PFSK-1 (cell line): ENCODE data around the gene RAB11FIP2.

DNA sequence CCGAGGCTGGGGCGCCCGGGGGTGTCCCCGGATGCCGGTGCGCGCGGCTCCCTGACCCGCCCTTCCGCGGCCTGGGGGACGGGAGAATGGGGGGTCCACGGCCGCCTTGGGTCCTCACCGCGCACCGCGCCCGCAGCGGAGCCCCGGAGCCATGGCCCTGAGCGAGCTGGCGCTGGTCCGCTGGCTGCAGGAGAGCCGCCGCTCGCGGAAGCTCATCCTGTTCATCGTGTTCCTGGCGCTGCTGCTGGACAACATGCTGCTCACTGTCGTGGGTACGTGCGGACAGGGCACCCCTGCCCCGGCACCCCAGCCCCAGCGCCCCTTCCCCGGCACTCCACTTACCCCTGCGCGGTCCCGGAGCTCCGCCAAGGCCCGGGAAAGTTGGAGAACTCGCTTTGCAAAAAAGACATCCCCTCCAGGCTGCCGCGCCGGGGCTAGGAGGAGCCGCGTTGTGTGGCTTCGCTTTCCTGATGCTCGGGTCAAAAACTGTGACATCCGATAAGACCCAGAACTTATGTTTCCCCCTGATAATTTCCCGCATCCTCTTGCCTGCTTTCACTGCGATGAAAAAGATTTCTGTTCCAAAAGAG is 724 bp downstream of the SLC18A2 start:
- RRBS = 23% methylated on average over 19 of the region's 52 CpGs

DNA sequence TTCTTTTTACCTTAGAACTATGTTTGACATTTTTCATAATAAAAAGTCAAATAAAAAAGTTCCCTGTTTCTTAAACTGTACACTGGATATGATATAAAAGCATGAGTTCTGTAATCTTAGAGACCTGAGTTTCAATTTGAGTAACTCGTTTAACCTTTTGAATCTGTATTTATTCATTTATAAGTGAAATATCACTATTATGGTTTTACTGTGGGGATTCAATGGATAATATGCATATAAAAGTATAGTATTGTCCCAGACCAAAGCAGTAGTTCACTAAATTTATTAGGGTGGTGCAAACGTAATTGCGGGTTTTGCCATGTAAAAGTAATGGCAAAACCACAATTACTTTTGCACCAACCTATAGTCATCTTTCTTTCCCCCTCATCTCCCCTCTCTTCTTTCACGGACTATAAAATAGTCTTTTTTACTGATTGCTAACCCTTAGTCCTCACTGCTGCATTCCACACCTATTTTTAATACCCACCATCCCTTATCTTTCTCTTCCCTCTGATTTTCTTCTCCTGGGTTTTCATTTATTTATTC is 17.1 kb downstream of the PDZD8 start:
- RRBS = no CpG with 5 or more reads among the region's 4 CpGs

DNA sequence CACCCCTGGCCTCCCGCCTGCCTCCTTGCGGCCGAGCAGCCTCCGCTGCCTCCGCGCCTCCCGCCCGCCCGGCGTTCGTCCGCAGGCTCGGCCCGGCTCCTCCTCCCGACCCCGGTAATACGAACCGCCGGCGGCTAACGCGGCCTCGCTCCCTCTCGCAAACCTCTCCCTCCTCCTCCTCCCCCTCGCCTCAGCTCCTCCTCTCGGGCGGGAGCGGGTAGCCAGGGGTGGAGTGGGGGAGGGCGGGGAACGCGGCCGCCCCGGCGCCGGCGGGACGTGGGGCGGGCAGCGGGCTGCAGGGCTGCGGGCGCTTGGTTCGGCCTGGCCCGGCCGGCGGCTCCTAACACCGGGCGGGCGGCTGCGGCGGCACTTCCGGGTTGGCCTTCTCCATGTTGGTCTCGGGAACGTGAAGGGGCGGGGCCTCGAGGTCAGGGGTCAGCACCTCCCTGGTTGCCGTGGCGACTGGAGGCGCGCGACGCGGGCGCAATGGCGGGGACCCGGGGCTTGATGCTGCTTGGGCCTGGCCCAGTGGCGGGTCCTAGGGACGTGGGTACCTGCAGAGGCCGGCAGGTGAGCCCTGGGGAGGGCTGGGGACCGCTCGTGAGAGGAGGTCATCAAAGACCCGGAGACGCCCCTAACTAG is at the start of gene RAB11FIP2:
Gene RAB11FIP2 (minus strand): TSS at position 408 of the 642 bp plus-strand sequence.
- RRBS = 2% methylated on average over 22 of the region's 72 CpGs

GRCh38 chr10:118047176-118047757 is 526 bp upstream of the RAB11FIP2 start:
- RRBS = no CpG with 5 or more reads among the region's 20 CpGs

DNA sequence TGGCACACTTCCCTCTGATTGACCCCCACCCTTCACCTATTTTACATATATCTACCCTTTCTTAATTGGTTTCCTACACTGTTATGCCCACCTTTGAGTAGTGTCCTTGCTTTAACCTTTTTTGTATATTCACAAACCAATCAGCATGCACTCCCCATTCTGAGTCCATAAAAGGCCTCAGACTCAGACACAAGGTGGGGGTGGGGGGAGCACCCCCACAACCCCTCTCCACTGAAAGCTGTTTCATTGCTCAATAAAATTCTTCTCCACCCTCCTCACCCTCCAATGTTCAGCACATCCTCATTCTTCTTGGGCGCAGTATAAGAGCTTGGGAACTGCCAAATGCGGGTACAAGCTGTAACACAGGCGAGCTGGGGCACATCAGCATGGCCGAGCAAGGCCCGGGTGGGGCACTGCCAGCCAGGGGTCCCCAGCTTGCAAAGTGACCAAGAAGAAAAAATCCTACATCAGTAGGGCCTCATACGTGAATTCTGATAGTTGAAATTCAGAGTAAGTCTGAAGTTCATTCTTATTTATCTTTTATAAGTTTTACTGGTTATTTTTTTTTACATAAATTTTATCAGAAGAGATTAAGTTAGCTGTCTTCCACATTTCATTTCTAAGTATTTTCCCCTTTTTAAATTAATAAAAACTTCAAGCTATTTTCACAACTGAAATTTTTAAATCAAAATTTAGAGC is 50.1 kb downstream of the CACUL1 start:
- RRBS = no CpG with 5 or more reads among the region's 6 CpGs

DNA sequence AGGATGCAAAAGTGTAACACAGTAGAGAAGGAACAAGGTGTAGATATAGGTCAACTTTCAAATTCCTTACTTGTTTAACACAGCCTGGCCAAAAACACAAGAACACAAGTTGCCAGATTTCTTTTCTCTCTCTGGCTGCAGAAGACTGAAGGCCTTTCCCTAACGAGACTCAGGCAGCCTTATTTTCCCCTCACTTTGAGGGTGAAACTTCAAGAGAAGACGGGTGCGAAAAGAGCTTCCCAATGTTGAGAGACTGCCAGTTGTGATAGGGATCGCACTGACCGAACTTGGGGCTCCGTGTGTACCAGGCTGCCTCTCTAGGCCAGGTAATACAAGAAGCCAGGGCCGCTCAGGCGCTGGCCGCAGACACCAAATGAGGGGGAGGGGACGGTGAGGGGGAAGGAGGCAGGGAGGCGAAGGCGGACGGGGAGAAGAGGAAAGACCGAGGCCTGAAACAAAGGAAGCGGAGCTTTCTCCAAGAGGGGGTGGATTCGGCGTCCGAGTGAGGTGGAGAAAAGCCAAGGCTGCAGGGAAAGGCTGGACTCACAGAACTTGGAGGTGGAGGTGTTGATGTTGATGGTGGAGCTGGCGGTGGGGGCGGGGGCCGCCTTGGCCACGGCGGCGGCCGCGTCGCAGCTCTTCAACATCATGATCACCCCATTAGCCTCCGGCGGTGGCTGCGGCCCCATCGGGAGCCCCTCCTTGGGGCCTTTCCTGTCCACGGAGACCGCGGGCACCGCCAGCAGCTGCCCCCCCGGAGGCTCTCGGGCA is 736 bp downstream of the CACUL1 start:
- RRBS = under 1% methylated on average over 9 of the region's 37 CpGs

- RRBS = no CpG with 5 or more reads among the region's 3 CpGs
Measured at GRCh38 chr10:118792787-118793239, 38.0 kb upstream of the CACUL1 start.

- RRBS = 33% methylated on average over 2 of the region's 7 CpGs
Measured at GRCh38 chr10:119025219-119025663, 4.3 kb upstream of the NANOS1 start.

DNA sequence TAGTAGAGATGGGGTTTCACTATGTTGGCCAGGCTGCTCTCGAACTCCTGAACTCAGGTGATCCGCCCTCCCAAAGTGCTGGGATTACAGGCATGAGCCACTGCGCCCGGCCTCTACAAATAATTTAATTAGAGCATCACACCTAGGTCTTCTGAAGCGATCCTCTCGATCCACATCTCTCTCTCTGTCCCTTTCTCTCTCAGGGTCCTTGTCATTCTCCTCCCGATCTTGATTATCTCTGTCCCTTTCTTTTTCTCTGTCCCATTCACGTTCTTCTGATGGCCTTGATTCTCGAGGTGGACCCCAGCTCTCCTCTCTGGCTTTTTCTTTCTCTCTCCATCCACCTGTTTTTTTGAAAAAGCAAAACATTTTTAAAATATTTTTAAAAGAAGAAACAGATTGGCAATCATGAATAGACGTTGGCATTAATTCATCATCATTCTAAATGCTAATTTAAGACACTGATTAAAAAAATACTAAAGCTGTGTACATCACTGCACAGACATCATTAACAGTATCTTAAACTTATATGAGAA is 8.7 kb downstream of the NANOS1 start:
- RRBS = no CpG with 5 or more reads among the region's 10 CpGs

- RRBS = no CpG with 5 or more reads among the region's 6 CpGs
Measured at GRCh38 chr10:119048164-119048748, 18.7 kb downstream of the NANOS1 start.

GRCh38 chr10:119073374-119074171 is 7.0 kb downstream of the EIF3A start:
- RRBS = no CpG with 5 or more reads among the region's 6 CpGs

DNA sequence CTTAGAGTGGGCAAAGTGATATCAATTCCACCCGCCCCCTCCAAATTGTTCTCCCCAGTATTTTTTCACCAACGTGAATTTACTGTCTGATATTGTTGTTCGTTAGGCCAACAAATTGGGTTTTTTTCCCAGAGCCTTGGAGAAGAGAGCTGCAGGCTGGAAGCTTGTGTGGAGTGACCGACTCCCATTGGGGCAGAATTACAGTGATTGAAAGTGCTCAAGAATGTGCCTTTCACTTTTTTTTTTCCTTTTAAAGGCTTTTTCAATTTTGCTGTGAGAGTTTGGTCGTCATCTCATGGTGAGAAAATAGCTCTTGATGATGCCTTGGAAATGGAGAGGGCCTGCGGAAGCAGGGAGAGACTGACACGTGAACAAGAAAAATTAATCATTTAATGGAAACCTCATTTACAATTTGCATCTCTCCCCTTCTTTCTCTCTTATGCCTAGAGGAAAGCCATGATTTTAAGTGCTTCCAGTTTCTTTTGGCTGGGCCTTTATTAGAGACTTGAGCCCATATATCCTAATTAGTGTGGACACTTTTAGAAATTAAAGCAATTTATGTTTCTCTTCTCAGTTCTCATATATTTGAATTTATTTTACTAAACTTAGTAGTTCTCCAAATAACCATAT is 2.7 kb downstream of the GRK5 start:
- RRBS = no CpG with 5 or more reads among the region's 7 CpGs

- RRBS = no CpG with 5 or more reads among the region's 17 CpGs
Measured at GRCh38 chr10:119305575-119306557, 98.5 kb downstream of the GRK5 start.

DNA sequence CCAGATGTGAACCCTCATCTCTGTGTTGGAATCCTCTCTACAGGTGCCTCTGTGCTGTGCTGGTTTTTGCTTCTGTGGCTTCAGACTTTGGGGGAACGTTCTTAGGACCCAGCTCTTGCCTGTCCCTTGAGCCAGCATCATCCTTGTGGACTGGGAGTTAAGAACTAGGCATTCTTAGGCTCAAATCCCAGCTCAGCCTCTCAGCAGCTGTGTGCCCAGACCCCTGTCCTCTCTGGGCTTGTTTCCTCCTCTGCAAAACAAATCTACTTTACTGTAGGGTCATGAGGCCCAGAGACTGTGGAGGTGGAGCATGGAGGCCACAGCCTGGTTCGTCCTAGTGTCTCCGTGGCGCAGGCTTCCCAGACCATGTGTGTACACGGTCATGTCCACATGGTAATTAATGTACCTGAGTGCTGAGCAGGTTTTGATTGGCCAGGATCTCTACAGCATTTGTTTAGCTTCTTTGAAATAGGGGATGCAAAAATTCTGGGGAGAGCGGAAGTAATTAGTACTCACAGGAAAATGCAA is 102.4 kb downstream of the GRK5 start:
- RRBS = no CpG with 5 or more reads among the region's 6 CpGs

- RRBS = no CpG with 5 or more reads among the region's 3 CpGs
Measured at GRCh38 chr10:119360195-119360609, 152.8 kb downstream of the GRK5 start.

DNA sequence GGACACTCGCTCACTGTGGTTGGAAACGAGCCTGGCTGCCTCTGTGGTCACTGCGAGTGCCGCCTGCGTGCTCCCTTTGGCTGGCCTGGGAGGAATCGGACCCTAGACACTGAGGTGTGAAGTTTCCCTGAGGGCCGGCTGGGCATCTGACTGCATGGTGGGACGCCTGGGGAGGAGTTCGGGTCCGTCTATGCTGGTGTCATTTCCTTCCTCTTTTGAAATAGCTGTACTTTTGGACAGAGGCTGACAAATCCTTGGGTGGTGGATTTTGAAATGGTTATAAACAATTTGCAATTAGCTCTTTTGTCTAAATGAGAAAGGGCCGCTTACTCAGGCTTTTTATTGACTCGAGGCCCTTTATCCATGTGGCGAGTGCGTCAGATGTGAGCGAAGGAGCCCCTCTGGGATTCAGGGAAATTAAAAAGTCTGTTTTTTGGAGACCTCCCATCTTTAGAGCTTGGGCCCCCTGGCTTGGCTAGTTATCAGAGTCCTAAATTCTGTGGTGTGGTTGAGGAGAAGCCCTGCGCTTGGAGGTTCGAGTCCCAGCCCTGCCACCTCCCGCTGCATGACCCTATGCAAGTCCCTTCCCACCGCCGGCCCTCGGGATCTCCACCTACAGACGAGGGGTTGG is 147.1 kb downstream of the RGS10 start:
- RRBS = no CpG with 5 or more reads among the region's 22 CpGs

GRCh38 chr10:119542976-119543823 is 681 bp upstream of the RGS10 start:
- RRBS = 2% methylated on average over 43 of the region's 81 CpGs

GRCh38 chr10:119576572-119577180 is 20.1 kb downstream of the TIAL1 start:
- RRBS = no CpG with 5 or more reads among the region's 9 CpGs

DNA sequence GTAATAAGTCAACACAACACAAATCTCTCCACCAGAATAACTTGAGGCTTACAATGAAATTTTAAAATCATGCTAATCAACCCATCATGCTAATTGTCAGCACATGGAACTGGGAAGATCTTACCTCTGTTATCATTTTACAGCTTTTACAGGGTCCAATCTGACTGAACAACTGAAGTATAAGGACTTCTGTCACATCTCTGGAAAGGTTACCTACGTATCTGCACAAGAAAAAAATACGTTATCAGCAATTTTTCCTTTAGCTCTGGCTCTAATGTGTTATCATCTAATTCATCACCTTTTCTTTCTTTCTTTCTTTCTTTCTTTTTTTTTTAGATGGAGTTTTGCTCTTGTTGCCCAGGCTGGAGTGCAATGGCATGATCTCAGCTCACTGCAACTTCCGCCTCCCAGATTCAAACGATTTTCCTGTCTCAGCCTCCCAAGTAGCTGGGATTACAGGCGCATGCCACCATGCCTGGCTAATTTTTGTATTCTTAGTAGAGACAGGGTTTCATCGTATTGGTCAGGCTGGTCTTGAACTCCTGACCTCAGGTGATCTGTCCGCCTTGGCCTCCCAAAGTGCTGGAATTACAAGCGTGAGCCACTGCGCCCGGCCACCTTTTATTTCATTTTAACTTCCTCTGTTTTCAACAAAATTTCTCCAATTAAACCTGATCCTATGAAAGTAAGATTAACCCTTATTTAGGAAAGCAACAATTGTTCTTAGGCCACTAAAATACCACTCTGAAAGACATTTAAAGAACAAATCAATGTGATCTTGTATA is 8.5 kb downstream of the TIAL1 start:
- RRBS = no CpG with 5 or more reads among the region's 10 CpGs